Umbilical cord (tissue), 2 donors: ENCODE measurements around the genes ACSM4 and CLEC6A.

DNA sequence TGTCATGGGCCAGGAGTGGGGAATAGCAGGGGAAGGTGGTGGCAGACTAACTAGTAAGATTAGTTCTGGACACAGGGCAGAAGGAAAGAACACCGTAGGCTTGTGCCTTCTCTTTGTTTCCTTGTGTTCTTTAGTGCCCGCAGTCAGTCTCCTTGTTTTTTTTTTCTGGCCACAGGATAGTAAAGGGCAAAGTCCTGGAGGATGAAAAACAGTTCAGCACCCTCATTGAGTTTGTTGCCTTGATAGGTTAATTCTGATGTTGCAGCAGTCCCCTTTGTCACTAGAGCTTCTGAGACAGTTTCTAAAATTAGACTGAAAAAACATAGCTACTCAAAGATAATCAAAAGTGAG is 8.4 kb downstream of the PEX5 start:
- RAMPAGE, long total RNA: no peak

GRCh38 chr12:7303775-7304164 is at the start of gene ACSM4:
TSS of gene ACSM4 (plus strand) at chr12:7304072.
- RAMPAGE, long total RNA: no peak

DNA sequence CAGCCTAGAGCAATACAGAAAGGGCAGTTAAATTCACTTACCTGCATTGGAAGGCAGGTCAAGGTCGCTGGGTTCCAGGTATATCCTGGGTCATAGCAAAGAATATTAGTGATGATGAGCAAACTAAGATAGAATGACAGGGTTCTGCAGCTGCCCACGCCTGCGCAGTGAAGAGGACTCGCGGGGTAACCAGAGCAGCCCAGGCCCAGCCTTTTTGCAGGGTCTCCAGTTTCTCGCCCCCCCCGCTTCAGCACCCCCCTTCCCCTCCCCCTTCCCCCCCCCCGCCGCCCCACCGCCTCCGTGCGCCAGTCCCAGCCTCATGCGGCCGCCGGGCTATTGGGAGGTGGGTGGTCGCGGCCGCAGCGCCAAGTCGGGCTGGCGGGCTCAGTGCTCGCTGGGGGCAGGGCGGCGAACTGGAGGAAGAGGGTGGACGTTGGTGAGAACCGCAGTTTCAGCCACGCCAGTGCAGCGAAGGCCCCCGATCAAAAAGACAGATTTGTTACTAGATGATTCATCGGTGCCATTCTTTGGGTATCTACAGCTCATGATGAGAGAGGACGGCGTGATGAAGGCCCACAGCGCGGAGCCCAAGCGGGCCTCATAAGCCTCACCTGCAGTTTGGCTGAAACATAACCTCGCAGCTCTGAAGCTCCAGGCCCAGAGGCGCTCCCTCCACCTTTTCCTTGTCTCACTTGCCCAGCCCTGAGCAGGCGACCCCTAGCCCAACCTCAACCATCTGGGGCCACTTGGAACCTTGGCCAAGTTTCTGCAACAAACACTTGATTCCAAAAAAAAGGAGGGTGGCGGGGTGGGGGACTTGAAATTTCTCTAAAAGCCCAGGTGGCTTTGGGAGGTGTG is 20.1 kb downstream of the SLC2A3 start:
- RAMPAGE, long total RNA: no peak

- RAMPAGE, long total RNA: no peak
These were observed 8.6 kb downstream of the SLC2A3 start for GRCh38 chr12:7927323-7927893.

DNA sequence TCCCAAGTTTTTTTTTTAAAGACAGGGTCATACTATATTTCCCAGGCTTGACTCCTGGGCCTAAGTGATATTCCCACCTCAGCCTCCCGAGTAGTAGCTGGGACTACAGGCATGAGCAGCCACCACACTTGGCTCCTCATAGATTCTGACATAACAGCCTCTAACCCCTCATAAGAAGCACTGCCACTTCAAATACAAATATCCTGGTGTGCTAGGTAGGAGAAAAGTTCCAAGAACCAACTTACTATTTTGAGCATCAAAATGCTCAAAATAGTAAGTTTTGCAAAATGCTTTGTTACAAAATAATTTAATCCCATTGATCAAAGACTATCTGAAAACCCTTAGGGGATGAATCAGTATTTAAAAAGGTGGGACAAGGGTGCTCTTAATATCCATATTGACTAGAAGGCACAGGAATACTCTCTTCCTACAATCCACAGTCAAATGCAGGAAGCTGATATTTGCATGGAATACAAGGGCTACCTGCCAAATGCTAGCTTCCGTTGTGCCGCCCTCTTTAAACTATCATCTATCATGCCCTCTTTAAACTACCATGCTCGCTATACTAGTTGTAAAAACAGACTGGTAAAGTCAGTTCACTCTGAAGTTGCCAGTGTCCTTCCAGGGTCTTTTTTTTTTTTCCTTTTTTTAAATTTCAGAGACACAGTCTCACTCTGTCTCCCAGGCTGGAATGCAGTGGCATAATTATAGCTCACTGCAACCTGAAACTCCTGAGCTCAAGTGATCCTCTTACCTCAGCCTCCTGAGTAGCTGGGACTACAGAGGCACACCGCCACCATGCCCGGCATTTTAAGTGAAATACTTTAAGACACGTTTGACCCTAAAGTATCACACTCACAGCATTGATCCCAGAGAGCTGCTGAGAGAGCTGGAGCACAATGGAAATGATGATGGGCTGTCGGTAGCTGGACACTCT is 6.9 kb downstream of the SLC2A3 start:
- RAMPAGE, long total RNA: no peak

GRCh38 chr12:7932534-7932930 is 3.5 kb downstream of the SLC2A3 start:
- RAMPAGE, long total RNA: no peak

GRCh38 chr12:8036934-8037532 is 4.5 kb downstream of the FOXJ2 start:
- RAMPAGE, long total RNA: no peak

- RAMPAGE, long total RNA: no peak
These were observed 6.2 kb downstream of the FOXJ2 start for GRCh38 chr12:8038644-8039158.

- RAMPAGE, long total RNA: no peak
These were observed 24.4 kb downstream of the ZNF705A start for GRCh38 chr12:8181233-8181543.

DNA sequence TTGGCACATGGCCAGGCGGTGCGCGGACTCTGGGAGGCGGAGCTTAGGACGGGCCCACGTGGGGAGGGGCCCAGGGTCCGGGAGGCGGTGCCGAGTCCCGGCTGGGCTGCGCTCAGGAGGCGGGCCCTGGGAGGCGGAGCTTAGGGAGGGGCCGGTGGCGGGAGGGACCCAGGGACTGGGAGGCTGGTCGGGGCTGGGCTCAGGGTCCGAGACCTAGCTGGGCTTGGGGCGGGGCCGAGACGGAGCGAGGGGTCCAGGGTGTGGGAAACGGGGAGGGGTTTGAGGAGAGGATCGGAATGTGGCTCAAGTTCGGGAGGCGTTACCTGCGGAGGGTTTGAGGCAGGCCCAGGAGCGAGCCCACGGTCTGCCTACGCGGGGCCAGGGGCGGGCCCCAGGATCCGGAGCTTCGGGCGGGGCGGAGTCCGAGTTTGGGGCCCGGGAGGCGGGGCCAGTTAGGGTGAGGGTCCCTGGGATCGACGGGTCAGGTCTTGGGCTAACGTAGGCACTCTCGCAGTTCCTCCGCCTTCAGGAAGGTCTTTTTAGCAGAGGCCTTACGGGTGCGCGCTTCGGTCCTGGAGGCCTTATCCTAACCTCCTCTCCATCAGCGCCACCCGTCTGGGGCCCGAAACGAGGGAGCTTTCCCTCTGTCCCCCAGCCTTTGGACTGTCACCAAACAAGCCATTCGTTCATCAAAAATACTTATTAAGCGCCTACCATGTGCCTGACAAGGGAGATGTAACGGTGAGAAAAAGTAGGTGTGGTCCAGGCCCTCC is 16.3 kb upstream of the FAM90A1 start:
- RAMPAGE, long total RNA: no peak

DNA sequence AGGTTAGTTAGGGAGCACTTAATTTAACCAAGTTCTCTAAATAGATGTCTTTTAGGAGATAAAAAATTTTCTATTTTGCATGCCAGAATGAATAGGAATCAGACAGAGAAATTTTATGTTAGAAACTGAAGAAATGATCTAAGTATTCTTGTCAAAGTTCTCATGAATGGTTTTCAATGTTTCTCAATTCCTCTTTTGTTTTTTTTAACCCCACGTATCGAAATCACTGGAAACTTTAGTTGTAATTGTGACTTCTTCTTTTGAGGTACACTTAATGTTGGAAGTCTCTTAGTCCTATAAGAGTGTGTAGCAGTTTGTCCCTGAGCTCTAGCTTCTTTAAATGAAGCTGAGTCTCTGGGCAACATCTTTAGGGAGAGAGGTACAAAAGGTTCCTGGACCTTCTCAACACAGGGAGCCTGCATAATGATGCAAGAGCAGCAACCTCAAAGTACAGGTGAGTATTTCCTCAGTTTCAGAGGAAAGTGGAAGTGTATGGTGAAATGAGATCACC is at the start of gene CLEC6A:
TSS of gene CLEC6A (plus strand) at position 274 of the 511 bp plus-strand sequence.
- RAMPAGE, long total RNA: no peak

- RAMPAGE, long total RNA: no peak
These were observed 3.7 kb downstream of the CLEC4E start for GRCh38 chr12:8536983-8537472.

- RAMPAGE, long total RNA: no peak
These were observed 27.0 kb upstream of the CLEC4E start for GRCh38 chr12:8567764-8568090.

GRCh38 chr12:8904509-8904708 is 9.9 kb upstream of the PHC1 start:
- RAMPAGE, long total RNA: no peak

- RAMPAGE, long total RNA: no peak
These were observed 2.6 kb downstream of the KLRG1 start for GRCh38 chr12:8991768-8992520.

DNA sequence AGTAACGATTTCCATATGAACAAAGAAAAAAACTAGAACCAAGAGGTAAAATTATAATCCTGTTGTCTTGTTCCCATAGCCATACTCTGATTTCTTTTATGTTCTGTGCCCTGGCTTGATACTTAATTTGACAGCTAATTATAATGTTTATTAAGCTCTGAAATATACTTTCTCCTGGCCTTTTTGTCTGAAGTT is 51.9 kb downstream of the A2M start:
- RAMPAGE, long total RNA: no peak

DNA sequence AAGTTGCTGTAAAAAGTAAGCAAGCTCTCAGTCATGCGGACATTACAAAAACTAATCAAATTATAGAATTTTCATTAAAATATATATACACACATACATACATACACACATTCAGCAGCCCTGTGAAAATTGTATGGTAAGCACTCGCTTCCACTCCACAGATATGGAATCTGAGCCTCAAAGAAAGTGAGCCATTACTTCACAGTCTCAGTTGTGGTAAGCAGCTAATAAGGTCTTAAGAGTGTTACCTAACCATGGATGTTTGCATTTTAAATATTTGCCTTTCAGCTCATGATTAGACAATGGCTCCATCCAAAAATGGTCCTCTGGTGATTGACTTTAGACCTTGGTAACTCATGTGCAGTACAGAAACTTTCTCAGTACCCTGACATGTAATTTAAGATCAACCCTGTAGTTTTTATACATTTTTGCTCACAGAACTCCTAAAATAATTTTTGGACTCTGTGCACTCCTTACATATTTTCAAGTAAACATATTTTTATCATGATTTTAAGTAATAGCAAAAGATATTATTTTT is 1.8 kb downstream of the A2M start:
- RAMPAGE, long total RNA: no peak

- RAMPAGE, long total RNA: no peak
These were observed 38.1 kb downstream of the PZP start for GRCh38 chr12:9169887-9170612.

DNA sequence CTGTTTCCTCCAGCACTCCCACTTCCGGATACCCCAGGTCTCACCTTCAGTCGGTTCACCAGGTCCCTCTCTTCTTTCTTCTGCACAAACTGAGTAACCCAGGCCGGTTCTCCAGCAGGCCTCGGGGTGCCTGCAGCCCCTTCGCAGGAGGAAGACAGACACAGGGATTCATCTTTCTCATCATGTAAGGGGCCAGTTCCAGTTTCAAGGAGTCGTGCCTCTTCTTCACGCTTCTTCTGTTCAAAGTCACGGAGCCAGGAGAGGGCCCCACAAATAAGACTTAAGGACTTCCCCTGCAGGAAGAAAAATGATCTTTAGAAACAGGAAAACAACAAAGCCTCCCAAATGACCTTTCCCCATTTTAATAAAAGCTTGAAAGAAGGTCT is 169.8 kb downstream of the KLRB1 start:
- RAMPAGE, long total RNA: no peak

GRCh38 chr12:9567106-9567640 is 40.5 kb downstream of the KLRB1 start:
- RAMPAGE, long total RNA: no peak